ENCODE measurements around the genes OR1G1 and TAX1BP3.

DNA sequence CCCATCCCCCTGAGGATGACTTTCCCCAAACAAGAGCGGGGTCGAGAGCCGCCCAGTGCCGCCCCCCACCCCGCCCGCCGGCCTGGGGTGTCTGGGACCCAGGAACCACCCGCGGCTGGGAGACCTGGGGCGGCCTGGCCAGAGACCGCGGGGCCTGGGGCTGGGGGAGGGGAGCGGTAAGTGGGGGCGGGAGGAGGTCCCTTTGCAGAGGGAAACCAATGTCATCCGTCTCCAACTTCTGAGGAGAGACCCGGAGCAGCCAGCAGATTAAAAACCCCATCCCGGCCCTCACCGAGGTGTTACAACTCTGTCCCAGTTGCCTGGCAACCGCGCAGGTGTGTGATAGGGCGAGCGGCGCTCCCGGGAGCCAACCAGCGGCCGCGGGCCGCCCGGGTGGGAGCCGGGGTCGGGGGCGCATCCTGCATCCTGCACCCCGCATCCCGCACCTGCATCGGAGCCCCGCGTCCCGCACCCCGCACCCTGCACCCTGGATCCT is 47.6 kb downstream of the RTN4RL1 start:
- PRO-cap = no peak

GRCh38 chr17:2027658-2028024 is 2.3 kb upstream of the DPH1 start:
- PRO-cap = no peak

DNA sequence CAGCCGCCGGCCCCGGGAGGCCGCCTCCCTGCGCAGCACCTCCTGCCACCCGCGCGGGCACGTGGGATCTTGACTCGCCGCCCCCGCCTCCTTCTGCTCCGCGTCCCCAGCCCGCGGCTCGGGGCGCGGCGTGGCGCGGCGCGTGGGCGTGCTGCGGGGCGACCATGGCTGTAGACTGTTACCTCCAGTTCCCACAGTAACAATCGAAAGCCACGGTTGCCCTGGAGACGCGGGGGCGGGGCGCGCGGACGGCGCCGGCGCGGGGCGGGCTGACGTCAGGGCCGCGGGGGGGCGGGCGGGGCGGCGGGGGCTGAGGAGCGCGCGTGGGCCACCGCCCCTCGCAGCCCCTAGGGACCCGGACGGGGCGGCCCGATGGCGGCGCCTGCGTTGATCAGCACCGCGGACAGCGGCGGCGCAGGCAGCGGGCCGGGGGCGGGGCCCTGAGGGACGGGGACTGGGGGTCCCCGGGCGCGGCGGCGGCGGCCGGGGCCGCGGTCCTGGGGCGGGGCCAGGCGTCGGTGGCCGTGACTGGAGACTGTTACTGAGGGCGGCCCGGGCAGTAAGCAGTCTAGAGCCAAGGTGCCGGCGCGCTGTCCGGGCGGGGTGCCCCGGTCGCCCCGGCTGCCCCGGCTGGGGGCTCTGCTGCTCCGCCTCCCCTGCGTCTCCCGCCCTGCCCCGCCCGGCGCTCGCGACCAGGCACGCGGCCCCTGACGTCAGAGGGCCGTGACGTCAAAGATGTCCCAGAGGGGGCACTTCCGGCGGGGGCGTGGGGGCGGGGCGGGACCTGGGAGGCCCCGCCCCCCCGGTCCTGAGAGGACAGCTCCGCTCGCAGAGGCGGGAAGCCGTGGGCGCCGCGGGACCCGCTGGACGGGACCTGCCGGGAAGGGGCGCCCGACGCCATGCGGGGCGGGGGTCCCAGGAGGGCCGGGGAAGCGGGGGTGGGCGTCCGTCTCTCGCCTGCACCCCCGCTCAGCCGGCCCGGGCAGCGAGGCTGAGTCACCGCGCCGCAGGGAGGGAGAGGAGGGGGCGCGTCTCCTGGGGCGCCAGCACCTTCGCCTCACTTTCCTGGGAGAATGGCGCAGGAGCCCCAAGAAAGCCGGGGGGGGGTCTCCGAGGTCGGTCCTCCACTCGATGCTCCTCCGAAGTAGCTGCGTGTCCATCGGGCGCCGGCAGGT is 4.7 kb upstream of the HIC1 start:
- PRO-cap = no peak

- PRO-cap = no peak
These were observed 95.3 kb downstream of the SMG6 start for GRCh38 chr17:2208394-2208664.

GRCh38 chr17:2213097-2213596 is 90.4 kb downstream of the SMG6 start:
- PRO-cap = no peak

DNA sequence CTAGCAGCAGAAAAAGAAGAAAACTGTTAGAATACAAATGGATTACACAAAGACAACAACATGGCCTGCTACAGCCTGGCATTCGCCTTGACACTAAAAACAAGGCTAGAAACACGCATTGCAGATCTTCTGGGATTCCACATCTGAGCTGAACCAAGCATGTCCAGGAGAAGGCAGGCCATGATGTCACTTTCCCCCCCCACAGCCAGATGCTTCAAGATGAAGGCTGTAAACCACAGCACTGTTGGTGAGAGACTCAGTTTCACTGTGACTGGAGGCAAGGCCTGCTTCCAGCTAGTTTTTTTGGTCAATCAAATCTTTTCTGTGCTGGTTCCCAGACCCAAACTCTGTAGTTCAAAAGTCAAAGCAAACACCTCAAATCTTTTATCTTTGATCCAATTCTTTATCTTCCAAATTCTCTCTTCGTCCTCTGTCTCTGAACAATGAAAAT is 43.4 kb downstream of the SMG6 start:
- PRO-cap = no peak

DNA sequence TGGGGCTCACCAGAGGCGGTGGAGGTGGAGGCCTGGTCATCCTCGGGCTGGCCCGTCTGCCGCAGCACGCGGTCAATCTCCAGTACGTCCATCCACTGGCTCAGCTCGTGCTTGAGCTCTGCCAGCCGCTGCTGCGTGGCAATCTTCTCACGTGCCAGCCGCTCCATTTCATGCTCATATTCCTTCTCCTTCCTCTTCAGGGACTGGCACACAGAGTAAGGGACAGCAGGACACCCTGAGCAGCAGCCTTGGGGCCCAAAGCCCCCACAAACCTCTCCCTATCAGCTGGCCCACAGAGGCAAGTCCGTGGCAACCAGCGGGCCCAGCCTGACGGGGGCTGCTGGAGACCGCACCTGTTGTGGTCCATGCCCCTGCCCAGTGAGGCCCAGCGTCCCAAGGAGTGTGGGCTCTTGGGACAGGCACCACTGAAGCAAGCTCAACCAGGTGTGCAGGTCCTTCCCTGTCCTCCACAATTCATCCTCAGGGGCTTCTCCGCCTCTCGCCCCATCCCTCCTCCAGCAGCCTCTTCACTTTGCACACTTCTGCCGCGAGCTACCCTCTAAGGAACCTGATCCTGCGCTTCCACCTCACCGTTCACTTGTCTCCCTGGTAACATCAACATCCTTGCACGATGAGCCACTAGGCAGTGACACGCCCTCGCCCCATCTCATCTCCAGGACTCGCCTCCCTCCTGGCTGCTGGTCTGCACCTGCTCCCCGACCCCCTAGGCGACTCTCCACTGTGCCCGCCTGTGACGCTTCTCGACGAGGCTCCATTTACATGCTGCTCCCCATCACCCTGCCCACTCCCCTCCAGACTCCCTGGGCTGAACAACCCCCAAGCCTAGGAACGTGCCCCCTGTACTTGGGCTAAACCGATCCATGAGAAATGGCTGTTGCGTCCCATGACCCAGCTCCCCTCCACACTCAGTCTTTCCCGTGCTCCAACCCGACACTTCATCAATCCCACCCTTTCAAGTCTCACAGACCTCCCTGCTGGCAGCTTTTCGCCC is 12.7 kb downstream of the MNT start:
- PRO-cap = no peak

GRCh38 chr17:2401459-2401847 is 593 bp upstream of the MNT start:
- PRO-cap = bidirectional peak, plus-strand start at chr17:2401722, minus-strand start at chr17:2401658

DNA sequence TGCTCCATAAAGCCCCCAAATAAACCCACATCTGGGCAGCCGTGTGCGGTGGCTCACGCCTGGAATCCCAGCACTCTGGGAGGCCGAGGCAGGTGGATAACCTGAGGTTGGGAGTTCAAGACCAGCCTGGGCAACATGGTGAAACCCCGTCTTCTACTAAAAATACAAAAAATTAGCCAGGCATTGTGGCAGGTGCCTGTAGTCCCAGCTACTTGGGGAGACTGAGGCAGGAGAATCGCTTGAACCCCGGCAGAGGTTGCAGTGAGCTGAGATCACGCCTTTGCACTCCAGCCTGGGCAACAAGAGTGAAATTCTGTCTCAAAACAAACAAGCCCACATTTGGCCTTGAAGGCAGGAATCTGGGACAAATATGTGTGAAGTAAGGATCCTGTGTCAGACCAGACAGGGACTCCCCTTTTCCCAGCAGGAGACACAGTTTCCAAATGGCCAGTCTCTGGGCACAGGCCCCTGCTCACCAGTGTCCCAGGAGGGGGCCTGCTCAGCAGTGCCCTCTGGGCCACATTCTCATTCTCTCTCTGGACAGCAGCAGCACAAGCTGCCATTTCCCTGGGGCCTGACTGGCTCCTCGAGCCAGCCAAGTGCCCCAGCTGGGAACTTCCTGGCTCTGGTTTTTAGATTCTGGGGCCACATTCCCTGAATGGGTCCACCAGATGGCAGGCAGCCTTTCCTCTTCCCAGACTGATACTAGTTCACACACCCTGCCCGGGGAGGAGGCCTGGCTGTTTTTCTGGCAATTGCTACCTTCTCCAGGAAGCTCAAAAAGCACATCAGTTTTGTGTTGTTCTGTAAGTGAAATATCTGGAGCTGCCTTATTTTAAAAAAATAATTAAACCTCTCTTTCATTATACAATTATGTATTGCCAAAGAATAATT is 11.7 kb upstream of the MNT start:
- PRO-cap = no peak

DNA sequence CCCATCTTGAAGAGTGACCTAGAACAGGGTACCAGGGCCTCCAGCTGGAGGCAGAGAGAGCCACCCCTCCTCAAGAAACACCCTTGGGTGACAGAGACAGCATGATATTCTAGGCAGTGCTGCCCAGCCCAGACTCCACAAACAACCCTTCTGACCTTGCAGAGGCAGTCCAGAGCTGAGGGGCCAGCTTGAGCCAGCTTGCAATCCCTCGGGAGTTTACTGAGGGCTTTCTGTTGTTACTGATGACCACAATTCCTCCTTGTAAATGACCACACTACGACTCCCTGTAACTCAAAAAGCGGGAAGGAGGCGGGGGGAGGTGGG is 18.6 kb upstream of the MNT start:
- PRO-cap = no peak

GRCh38 chr17:2690018-2690835 is 21.3 kb downstream of the CLUH start:
- PRO-cap = no peak

DNA sequence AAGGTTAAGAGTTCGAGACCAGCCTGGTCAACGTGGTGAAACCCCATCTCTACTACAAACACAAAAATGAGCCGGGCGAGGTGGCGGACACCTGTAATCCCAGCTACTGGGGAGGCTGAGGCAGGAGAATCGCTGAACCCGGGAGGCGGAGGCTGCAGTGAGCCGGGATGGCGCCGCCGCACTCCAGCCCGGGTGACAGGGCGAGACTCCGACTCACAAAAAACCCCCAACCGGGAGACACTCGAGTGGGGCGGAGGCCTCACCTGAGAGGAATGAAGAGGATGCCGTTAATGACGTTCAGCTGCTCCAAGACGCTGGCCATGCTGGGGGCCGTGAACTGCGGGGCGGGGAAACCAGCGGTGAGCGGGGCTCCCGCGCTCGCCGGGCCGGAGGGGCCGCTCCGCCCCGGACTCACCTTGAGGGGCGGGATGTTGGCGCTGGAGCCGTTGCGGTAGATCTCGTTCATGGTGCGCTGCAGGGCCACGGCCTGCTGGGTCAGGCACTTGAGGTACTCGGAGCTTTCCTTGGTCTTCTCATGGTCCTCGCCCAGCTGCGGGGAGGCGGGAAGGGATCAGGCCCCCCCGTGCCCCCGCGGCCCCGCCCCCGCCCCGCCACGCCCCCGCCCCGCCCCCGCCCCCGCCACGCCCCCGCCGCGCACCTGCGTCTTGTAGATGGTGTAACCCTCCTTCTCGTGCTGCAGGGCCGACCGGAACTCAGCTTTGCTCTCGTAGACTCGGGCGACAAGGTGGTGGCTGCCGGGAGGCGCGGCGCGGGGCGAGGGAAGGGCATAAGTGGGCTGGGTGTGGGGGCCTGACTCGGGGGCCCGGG is 20.0 kb downstream of the CLUH start:
- PRO-cap = no peak

DNA sequence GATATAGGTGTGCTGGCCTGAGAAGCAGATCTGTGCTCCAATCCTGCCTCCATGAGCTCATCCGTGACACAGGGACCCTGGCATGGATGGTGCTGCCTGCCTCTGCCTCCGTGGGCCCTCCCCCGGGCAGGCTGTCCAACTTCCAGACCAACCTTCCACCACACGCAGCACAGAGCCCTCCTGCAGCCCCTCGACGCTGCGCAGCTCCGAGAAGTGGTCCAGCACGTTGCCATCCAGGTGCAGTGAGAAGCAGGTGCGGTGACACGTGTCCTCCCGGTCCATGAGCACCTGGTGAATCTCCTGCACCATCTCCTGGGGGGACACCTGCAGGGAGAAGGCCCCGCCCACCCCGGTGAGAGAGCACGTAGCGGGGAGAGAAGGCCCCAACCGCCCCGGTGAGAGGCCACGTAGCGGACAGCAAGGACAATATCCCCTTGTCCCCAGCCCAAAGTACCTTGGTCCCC is 8.4 kb downstream of the CLUH start:
- PRO-cap = no peak

- PRO-cap = bidirectional peak, plus-strand start at chr17:2708051, minus-strand start at chr17:2707775
These were observed 3.9 kb downstream of the CLUH start for GRCh38 chr17:2707615-2708160.

DNA sequence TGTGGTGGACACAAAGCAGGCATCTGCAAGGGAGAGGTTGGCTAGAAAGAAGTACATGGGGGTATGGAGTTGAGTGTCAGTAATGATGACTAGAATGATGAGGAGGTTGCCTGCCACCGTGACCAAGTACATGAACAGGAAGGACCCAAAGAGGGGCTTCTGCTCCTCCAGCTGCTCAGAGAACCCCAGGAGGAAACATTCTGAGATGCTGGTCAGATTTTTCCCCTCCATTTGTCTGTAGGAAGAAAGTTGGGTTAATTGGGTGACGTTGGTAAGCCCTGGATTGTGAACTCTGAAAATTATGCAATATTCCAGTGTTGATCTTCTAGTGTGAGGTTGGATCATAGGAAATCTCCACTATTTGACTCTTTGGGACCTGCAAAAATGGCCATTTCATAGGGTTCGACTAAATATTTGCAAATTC is at the start of gene OR1G1:
Gene OR1G1, minus strand, starts transcription at position 231 of the 424 bp plus-strand sequence.
- PRO-cap = no peak

- PRO-cap = no peak
These were observed 12.3 kb downstream of the TRPV1 start for GRCh38 chr17:3596734-3597547.

GRCh38 chr17:3660234-3661210 is 7.9 kb downstream of the TAX1BP3 start:
- PRO-cap = no peak

DNA sequence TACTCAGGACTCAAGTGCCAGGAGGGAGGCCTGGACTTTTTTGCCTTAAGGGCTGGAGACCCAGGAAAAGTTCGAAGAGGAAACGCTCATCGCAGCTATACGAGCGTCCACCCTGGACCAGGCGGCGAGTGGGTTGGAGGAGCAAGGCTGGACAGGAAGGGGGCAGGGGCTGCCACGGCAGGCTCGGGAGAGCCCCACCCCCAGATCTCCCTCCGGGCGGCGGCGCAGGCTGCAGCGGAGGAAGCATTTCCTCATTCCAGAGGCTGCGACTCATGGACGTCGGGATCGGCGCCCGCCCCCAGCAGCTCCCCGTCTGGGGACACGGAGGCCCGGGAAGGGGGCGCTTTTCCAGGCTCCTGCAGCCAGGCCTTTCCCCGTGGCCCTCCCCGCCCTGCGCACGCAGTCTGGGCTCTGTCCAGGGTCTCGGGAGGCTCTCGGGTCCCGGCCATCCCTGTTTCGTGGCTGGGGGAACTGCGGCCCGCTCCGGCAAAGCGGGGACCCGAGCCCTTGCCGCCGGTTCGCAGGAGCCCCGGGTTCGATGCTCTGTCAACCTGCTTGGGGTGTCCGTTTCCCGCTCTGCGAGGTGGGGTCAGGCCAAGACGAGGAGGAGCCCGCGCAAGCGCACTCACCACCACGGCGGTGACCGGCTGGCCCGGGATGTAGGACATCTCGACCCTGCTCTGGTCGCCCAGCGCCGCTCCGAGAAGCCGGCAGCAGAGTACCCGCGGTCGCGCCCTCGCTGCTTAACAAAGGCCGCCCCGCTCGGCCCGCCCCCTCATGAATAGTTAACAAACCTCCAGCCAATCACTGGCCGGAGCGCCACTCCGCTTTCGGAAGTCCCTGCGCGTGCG is at the start of gene TAX1BP3:
Gene TAX1BP3, minus strand, starts transcription at position 720 of the 851 bp plus-strand sequence.
- PRO-cap = bidirectional peak, plus-strand start at position 254 of the sequence, minus-strand start at position 130 of the sequence; bidirectional peak, plus-strand start outside the sequence, minus-strand start at position 720 of the sequence

DNA sequence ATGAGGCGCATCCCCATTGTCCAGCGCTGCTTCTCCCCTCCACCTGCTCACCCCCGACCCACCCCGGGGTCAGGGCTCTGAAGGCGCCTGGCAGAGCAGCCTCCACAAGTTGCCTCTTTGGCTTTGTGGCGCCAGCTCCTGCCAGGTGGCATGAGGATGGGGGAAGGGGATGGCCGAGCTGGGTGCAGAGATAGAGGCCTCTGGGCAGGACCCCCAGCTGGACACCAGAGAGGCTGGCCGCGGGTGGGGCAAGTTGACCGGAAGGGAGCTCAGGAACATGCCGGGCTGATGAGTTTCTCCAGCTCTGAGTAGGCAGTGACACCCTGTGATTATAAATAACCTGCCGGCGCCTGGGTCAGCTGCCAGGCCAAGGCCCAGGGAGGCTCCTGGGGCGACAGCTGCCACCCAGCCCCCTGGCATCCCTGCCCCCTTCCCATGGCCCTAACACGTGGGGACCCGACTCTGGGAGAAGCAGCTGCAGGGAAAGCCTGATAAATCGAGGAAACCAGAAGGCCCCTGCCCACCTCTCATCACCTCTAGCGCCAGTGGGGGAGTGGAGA is 758 bp downstream of the P2RX5 start:
- PRO-cap = bidirectional peak, plus-strand start at position 362 of the sequence, minus-strand start at position 228 of the sequence

GRCh38 chr17:3798401-3799210 is 2.4 kb downstream of the ITGAE start:
- PRO-cap = no peak